ENCODE measurements around the genes CAPN5, NDUFC2, KCTD21 and NARS2.

- RRBS, result no CpG with 5 or more reads among the region's 4 CpGs
CAGE:
- cytosol, long polyA plus RNA, result no peak
- long polyA plus RNA, result no peak
- nucleus, long polyA plus RNA, result no peak
These were observed 36.9 kb downstream of the TSKU start for GRCh38 chr11:76820017-76820482.

DNA sequence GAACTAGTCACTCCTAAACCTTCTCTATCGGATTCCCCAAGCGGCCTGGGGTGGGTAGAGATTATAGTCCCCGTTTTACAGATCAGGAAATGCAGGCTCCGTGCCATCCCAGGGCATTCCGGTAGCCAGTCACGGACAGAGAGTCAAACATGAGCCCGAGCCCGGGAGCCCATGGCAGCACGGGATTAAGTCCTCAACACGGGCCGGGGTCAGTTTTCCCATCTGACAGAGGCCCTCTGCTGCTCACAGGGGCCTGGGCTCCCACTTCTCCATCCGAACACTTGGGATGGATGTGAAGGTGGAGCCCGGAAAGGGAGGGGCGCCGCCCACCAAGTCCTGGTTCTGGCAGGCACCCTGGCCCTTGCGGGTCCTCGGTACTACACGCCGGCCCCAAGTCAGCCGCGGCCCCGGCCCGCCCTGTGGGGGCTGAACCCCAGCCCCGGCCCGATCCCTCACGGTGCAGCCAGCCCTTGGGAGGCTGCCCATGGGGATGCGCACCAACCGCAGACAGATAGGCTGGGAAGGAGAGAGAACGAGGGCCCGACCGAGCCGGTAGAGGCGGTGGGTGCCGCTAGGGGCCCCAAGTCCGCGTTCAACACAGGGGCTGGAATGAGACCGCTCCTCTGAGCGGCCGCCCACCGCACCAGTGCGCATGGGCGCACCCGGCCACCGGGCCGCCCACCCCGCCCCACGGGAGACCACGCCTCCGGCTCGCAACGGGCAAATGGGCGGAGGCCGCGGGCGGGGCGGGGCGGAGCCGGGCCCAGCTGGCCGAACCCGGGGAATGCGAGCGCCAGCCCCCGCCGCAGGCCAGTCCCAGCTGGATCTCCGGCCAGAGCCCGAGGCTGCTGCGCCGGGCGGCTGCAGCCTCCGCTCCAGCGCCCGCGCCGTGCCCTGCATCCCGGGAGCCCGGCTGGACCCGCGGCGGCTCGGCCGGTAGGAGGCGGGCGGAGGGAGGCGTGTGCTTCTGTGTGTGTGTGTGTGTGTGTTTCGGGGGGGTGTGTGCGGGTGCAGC is at the start of gene CAPN5:
Gene CAPN5, plus strand, starts transcription at position 813 of the 1,015 bp plus-strand sequence.
- RRBS, result 1% methylated on average over 56 of the region's 86 CpGs
CAGE:
- cytosol, long polyA plus RNA, result no peak
- long polyA plus RNA, result no peak
- nucleus, long polyA plus RNA, result no peak

DNA sequence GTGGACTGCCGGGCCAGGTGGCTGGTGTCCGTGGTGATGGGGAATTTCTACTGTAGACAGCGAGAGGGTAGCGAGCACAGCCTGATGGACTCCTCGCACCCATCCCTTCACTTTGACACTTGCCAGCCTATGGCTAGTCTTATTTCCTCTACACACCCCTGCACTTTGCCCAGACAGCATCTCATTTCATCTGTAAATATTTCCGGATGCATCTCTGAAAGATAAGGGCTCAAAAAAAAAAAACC is 5.8 kb downstream of the OMP start:
- RRBS, result no CpG with 5 or more reads among the region's 6 CpGs
CAGE:
- cytosol, long polyA plus RNA, result no peak
- long polyA plus RNA, result no peak
- nucleus, long polyA plus RNA, result no peak

DNA sequence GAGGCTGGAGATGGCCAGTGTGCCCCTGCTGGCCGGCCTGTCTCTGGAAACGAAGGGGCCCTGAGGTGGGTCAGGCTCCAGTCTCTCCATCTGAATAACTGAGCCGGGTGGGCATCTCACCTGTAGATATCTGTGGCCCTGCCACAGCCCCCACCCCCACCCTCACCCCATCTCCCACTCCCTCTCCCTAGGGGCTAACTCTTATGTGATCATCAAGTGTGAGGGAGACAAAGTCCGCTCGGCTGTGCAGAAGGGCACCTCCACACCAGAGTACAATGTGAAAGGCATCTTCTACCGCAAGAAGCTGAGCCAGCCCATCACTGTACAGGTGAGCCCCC is 5.7 kb upstream of the MYO7A start:
- RRBS, result 93% methylated on average over 3 of the region's 6 CpGs
CAGE:
- cytosol, long polyA plus RNA, result no peak
- long polyA plus RNA, result no peak
- nucleus, long polyA plus RNA, result no peak

DNA sequence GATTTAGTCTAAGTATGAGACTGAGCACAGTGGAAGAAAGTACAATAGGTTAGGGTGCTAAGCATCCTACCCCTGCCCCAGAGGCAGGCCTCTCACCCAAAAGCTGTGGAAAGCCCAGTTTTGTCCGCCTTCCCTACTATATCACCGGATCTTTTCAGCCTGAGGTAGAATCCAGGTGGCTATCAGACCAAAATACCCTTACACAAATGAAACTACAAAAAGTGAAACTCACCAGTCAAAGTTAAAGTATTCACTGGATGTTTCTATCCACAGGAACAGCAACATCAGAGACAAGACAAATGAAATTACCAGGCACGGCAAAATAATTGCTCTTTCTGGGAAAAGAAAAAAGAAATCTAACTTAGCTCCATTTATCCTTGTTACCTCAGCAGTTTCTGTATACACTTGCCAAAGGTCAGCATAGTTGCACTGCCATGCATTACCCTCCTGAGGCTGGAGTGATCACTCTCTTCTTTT is 16.6 kb downstream of the GDPD4 start:
- RRBS, result no CpG with 5 or more reads among the region's 3 CpGs
CAGE:
- cytosol, long polyA plus RNA, result no peak
- long polyA plus RNA, result no peak
- nucleus, long polyA plus RNA, result no peak

- RRBS, result no CpG with 5 or more reads among the region's 2 CpGs
CAGE:
- cytosol, long polyA plus RNA, result no peak
- long polyA plus RNA, result no peak
- nucleus, long polyA plus RNA, result no peak
These were observed 21.3 kb downstream of the CLNS1A start for GRCh38 chr11:77616284-77616760.

- RRBS, result no CpG with 5 or more reads among the region's 4 CpGs
CAGE:
- cytosol, long polyA plus RNA, result no peak
- long polyA plus RNA, result no peak
- nucleus, long polyA plus RNA, result no peak
These were observed 6.9 kb downstream of the NDUFC2 start for GRCh38 chr11:78072850-78073146.

- RRBS, result 1% methylated on average over 38 of the region's 58 CpGs
CAGE:
- cytosol, long polyA plus RNA, result start-site peak on the minus strand at chr11:78079815-78079883, 2,407 and 4,115 reads in 2 replicates
- long polyA plus RNA, result start-site peak on the minus strand at chr11:78079581-78079603, 137 and 302 reads in 2 replicates; start-site peak on the minus strand at chr11:78079814-78079895, 2,394 and 3,655 reads in 2 replicates
- nucleus, long polyA plus RNA, result start-site peak on the minus strand at chr11:78079833-78079908, 283 and 1,502 reads in 2 replicates
These were observed at the start of gene NDUFC2 for GRCh38 chr11:78079527-78080182. TSS of gene NDUFC2 (minus strand) at chr11:78079862.

DNA sequence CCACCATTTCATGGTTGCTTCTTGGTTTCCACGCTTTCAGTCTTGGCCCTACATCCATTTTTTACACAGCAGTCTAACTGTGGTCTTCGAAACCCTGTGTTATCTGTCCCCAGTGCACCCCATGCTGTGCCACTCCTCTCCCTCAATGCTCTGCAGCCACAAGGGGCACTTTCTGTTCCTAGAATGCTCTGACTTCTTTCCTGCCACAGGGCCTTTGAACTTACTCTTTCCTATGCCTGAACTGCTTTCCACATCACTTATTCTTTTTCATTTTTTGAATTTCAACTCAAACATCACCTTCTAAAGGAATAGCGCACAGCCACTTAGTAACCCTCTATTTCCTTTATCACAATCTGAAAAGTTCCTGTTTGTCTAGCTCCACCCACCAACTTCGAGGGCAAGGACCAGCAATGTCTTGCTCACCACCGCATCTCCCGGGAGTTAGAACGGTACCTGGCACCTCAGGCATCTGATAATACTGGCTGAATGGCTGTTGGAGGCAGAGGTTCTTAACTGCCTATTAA is 644 bp downstream of the ALG8 start:
- RRBS, result no CpG with 5 or more reads among the region's 7 CpGs
CAGE:
- cytosol, long polyA plus RNA, result no peak
- long polyA plus RNA, result no peak
- nucleus, long polyA plus RNA, result no peak

- RRBS, result 52% methylated on average over 2 of the region's 7 CpGs
CAGE:
- cytosol, long polyA plus RNA, result no peak
- long polyA plus RNA, result no peak
- nucleus, long polyA plus RNA, result no peak
These were observed 17.0 kb upstream of the ALG8 start for GRCh38 chr11:78156211-78157081.

DNA sequence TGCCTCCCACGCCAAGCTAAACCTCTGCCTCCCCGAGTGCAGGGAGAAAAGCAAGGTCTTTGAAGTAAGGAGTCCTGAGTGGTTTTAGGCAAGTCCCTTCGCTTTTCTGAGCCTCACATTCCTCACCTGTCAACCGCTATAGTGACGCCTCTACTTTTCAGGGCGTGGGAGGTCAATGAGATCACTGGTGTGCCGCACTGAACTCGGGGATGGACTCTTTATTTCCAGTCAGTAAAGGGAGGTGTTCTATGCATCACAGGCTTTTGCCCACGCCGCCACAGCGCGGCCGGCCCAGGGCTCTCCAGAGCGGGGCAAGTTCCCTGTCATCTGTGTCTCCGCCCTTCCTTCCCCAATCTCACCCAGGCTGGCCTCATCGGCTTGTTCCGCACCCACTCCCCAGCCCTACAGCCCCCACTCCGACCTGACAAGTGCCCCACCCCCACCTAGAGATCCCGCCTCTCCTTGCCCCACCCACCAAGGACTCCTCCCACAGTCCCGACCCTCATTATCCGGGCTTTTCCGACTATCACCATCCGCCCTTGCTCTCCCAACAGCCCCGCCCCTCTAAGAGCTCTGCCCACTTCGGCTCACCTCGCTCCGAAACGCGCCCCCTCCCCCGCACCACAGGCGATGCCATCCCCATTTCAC is 494 bp downstream of the KCTD21 start:
- RRBS, result no CpG with 5 or more reads among the region's 31 CpGs
CAGE:
- cytosol, long polyA plus RNA, result no peak
- long polyA plus RNA, result no peak
- nucleus, long polyA plus RNA, result no peak

DNA sequence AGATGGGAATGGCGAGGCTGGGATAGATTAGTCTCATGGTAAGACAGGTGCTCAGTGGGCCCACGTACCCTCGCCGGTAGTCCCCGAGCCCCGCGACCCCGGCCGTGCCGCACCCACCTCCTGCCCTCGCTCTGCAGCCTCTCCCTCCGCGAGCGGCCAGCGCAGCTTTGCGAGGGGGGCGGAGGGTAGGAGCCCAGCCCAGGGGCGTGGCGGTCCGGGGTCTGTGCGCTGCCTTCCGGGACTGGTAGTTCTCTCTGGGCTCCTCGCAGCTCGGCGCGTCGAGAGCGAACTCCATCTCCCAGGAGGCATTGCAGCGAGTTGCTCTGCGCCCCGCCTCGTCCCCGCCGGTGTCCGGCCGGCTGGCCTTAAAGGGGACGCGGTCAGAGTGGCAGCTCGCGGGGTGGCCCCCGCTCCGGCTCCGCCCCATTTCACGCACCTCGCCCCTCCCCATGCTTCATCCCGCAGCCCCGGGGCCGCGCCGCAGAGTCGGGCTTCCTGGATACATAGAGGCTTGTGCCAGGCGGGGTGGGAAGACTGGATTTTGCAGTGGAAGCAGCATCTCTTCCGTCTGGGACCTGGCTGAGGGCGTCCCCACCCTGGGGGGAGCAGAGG is at the start of gene KCTD21:
Gene KCTD21, minus strand, starts transcription at position 171 of the 612 bp plus-strand sequence.
- RRBS, result under 1% methylated on average over 23 of the region's 54 CpGs
CAGE:
- cytosol, long polyA plus RNA, result no peak
- long polyA plus RNA, result no peak
- nucleus, long polyA plus RNA, result no peak

DNA sequence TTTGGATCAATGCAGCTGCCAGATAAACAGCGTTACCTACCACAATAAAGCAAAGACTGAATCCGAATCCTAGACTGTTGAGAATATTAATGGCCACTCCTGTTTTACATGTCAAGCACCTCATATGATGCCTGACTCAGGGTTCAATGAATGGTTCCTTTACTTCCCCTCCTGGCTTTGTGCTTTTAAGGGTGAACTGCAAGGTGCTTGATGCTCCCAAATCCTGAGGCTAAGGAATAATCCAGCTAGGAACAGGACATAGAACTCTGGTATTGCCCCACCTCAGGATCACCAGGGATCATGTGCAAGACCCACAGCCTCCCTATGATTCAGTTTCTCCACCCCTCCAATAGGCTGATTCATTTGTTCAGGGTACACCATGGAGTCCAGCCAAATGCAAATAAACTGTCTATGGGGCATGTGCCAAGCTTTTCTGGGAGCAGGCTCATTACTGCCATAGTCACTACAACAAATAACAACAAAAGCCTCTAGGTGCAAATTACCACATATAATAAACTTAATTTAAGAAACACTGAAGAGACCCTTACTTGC is 104.3 kb downstream of the GAB2 start:
- RRBS, result no CpG with 5 or more reads among the region's 2 CpGs
CAGE:
- cytosol, long polyA plus RNA, result no peak
- long polyA plus RNA, result no peak
- nucleus, long polyA plus RNA, result no peak

DNA sequence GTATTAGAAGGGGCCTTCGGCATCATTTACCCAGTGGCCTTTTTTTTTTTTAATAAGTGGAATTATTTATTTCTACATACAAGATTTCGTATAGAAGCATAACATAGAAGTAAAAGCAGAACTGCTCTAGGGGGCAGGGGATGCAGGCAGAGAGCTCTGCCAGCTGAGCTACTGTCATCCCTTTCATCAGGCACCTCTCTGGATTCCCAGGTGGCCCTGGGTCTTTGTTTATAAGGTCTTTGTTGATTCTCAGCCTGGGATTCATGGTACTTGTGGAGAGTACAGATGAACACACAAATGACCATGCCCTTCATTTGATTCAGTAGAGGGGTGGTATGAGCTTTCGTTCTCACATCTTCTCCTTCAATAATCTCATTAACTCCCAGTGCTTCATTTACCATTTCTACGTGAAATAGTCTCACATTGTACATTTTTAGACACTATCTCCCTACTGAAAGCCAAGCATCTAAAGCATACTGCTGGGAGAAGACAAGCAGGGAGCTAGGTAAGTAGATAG is 66.3 kb downstream of the GAB2 start:
- RRBS, result no CpG with 5 or more reads among the region's 4 CpGs
CAGE:
- cytosol, long polyA plus RNA, result no peak
- long polyA plus RNA, result no peak
- nucleus, long polyA plus RNA, result no peak

GRCh38 chr11:78574208-78575046 is at the start of gene NARS2:
TSS of gene NARS2 (minus strand) at chr11:78574864.
- RRBS, result no CpG with 5 or more reads among the region's 60 CpGs
CAGE:
- cytosol, long polyA plus RNA, result no peak
- long polyA plus RNA, result no peak
- nucleus, long polyA plus RNA, result no peak

DNA sequence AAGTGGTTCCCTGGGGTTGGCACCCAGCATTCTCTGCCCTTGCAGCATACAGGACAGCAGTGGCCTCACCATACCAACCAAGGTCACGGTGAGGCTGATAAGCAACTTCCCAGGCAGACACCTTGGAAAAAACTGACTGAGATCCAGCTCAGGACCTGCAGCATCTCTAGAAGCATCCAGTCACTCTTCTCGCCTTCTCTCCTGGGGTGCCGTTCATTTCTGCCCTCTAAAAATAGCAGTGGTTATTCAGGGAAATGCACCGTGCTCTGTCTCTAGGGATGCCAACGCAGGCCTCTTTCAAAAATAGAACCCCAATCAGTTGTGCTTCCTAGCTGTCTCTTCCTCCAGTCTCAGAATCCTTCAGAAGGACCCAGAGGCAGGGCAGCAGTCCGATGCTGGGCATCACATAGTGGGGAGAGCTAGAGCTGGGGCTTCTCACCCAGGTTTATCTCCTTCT is 240.9 kb downstream of the TENM4 start:
- RRBS, result no CpG with 5 or more reads among the region's 6 CpGs
CAGE:
- cytosol, long polyA plus RNA, result no peak
- long polyA plus RNA, result no peak
- nucleus, long polyA plus RNA, result no peak

- RRBS, result no CpG with 5 or more reads among the region's 2 CpGs
CAGE:
- cytosol, long polyA plus RNA, result no peak
- long polyA plus RNA, result no peak
- nucleus, long polyA plus RNA, result no peak
These were observed 1023.9 kb downstream of the FAM181B start for GRCh38 chr11:81709802-81710039.

- RRBS, result 63% methylated on average over 7 of the region's 22 CpGs
CAGE:
- cytosol, long polyA plus RNA, result no peak
- long polyA plus RNA, result no peak
- nucleus, long polyA plus RNA, result no peak
These were observed 989.0 kb downstream of the FAM181B start for GRCh38 chr11:81744661-81745035.

DNA sequence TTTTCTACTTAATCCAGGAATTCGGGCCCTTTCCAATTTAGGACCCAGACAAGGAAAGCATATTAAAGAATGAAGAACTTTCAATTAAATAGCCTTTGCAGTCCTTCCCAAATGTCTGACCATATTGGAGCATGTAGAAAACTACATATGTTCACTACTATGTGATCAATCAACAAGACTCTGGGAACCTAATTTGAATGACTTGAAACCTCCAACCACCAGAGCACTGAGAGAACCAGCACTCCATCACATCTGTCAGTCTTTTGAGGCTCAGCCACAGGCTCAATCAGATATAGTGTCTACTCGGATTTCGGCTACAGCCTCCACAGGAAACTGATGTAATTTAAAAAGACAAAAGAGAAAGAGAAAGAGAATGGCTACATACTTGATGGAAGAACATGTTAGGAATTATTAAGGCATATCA is 859.1 kb downstream of the FAM181B start:
- RRBS, result no CpG with 5 or more reads among the region's 3 CpGs
CAGE:
- cytosol, long polyA plus RNA, result no peak
- long polyA plus RNA, result no peak
- nucleus, long polyA plus RNA, result no peak

GRCh38 chr11:82898635-82898996 is 1.6 kb downstream of the PRCP start:
- RRBS, result no CpG with 5 or more reads among the region's 2 CpGs
CAGE:
- cytosol, long polyA plus RNA, result no peak
- long polyA plus RNA, result no peak
- nucleus, long polyA plus RNA, result no peak